Mesenchymal stem cell of adipose (primary cell): ENCODE measurements around a stretch of chr14.

DNA sequence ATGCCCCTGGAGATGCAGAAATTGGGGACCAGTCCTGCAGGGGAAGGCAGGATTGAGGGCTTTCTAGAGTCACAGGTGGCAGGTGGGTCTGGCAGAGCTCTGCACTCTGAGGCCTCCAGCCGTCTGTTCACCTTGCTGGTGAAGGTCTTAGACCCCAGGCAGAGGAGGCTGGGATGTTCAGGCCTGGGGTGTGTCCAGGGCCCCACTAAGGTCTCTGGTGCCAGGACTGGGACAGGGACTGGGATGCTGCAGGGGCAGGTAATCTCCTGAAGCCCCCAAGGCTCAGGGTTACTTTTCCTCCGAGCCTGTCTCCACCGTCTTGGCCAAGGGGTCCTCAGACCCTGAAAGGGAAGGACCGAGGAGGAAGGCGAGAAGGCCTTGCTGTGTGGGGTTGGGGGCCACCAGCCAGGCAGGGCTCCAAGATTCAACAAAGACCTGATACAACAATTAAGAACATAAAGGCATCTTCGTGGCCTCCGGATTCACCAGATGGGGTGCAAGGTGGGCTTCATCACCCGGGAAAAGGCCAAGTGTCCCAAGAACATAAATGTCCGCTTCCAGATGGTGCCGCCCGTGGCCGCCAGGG is 21.6 kb upstream of the NUDT14 start:
- CAGE, long polyA plus RNA: no peak

- CAGE, long polyA plus RNA: no peak
These were observed 29.4 kb upstream of the BTBD6 start for GRCh38 chr14:105218850-105219460.

DNA sequence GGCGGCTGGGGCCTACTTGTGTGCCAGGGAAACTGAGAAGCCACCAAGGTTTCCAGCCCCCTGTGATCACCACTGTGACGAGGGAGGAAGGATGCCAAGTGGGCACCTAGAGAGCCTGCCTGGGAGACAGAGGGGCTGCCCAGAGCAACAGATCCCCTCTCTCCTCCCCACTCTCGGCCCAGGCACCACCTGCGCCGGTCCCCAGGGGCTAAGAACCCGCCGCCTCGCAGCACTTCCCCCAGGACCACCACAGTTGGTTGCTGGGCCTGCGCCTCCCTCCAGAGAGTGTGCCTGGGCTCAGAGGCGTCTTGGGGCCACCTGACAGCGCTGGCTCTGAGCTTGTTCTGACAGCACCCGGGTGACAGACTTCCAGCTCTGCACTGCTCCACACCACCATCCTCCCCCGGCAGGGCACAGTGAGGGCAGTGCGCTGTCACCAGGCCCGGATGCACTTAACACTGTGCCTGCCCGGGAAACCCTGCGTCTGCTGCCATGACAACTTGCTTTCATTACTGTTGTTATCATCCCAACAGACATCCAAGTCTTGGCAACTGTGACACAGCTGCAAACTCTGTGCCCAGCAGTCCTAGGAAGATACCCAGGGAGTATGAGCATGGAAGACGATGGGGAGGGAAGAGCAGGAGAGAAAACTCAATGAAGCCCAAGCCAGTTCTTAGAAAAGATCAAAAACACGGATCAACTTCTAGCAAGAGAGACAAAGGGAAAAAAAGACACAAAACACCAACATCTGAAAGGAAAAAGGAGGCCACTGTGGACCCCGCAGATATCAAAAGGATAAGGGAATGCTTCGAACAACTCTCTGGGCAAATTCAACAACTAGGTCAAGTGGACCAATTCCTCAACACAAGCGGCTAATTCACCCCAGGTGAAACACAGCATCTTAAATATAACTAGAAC is 6.5 kb downstream of the BRF1 start:
- CAGE, long polyA plus RNA: no peak

GRCh38 chr14:105330434-105331021 is 16.0 kb downstream of the PACS2 start:
- CAGE, long polyA plus RNA: no peak

DNA sequence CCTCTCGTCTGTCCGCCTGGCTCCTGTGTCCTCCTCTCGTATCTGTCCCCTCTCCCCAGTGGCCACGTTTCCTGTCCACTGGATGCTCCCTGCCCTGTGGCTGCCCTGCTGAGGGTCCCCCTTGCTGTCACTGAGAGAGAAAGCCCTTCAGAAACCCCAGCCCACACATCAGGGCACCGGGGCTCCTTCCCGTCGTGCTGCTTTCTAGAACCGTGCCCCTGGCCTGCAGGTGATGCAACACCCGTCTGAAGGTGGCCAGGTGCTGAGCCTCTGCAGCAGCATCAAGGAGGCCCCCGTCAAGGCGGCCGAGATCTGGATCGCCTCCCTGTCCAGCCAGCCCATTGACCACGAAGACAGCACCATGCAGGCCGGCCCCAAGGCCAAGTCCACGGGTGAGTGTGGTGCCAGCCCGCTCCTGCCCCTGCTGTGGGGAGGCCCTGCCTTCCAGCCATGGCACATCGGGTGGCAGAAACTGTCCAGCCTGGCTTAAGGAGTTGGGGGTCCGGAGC is 31.3 kb upstream of the TEX22 start:
- CAGE, long polyA plus RNA: no peak

DNA sequence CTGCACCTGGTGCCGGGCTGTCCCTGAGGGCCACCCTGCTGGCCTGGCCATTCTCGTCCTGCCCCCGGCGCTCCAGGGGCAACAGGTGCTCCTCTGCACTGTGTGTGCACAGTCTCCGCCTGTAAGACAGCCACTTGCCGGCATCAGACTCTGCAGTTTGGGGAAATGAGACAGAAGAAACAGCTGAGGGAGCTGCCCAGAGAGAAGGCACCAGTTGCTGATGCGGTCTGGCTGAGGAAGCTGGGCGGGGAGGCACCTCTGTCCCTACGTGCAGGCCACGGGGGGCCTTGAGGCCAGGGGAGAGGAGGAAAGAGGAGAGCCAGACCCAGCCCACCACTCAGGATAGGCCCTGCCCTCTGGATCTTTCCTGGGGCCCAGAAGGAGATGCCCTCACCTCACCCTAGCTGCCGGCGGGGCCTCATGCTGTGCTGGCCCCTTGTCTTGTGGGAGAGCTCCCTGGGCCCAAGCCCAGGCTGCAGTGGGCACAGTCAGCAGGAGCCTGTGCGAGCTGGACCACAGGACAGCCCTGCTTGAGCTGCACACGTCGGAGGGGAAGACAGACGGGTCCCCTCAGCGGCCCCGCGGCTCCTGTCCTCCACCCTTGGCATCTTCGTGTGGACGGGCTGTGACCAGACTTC is 9.6 kb upstream of the TEX22 start:
- CAGE, long polyA plus RNA: no peak

GRCh38 chr14:105473590-105474437 is 807 bp upstream of the CRIP2 start:
- CAGE, long polyA plus RNA: no peak

DNA sequence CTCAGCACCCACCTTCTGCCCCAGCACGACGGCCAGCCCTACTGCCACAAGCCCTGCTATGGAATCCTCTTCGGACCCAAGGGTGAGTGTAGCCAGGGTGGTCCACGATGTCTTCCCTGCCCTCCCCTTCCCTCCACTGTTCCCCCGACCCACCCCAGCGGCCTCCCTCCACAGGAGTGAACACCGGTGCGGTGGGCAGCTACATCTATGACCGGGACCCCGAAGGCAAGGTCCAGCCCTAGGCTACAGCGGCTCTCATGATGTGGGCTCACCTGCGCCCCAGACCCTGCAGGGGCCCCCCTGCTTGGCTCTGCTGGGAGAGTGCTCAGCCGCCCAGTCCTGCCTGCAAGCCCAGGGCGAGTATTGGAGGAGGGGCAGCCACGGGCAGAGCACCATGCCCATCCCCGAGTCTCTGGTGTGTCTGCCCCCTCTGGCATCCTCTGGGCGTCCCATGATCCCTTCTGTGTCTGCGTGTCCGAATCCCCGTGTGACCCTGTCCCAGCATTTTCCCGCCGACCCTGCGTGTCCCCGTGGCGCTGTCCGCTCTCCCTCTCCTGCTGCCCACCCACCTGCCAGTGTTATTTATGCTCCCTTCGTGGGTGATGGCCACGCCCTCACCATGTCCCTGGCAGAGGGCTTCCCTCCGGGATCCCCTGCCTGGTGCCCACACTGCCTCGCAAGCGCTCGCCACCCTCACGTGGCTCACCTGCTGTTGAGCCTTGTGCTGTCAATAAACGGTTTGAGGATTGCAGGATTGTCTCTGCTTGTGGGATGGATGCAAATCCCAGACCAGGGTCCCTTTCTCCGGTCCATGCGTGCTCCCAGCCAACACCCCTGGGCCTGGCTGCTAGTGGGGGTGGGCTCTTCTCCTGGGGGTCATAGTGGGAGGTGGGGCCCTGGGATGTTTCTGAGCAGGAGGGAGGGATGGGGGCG is 5.1 kb downstream of the CRIP2 start:
- CAGE, long polyA plus RNA: no peak

- CAGE, long polyA plus RNA: no peak
These were observed 4.7 kb upstream of the CRIP1 start for GRCh38 chr14:105481721-105482601.

- CAGE, long polyA plus RNA: no peak
These were observed 216.3 kb downstream of the TMEM121 start for GRCh38 chr14:105742627-105743148.

DNA sequence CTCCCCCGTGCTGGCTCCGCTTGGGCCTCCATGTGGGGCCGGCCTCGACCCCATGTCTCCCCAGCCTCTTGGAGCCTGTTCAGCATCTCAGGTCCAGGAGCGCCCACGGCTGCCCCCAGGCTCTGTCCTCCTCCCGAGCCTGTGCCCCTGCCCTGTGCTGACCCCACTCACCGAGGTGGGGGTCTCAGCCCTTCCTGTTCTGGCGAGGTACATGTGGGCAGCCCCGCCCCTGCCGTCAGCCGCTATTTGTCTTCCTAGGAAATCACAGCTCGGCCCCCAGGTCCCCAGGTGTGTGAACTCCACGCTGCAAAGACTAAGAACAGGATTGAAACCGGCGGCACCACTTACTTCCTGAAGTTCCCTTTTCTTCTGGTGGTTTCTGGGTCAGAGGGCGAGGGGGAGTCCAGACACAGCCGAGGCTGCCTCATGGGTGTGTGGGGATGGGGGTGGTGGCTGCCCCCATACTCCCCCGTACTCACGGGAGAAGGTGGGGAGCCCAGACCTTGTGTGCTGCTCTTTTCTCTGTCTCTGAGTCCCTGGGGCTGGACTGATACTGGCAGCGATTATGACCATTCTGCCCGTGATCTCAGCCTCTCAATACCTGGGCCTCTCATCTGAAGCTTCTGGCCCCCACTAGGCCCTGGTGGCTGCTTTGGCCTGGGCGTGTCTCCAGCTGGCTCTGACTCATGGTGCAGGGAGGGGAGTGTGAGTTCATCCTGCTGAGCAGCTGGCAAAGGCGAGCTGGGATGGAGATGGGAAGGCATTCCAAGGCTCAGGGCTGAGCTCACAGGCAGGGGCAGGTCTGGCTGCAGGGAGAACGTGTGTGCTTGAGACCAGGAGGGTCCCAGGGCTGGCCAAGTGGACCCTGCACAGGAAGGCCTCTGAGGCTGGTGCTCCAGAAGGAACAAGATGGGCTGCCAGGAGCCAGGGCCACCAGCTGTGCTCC is 221.6 kb downstream of the TMEM121 start:
- CAGE, long polyA plus RNA: no peak

- CAGE, long polyA plus RNA: no peak
These were observed 329.3 kb downstream of the TMEM121 start for GRCh38 chr14:105855322-105856460.

- CAGE, long polyA plus RNA: no peak
These were observed 333.4 kb downstream of the TMEM121 start for GRCh38 chr14:105859450-105860421.

DNA sequence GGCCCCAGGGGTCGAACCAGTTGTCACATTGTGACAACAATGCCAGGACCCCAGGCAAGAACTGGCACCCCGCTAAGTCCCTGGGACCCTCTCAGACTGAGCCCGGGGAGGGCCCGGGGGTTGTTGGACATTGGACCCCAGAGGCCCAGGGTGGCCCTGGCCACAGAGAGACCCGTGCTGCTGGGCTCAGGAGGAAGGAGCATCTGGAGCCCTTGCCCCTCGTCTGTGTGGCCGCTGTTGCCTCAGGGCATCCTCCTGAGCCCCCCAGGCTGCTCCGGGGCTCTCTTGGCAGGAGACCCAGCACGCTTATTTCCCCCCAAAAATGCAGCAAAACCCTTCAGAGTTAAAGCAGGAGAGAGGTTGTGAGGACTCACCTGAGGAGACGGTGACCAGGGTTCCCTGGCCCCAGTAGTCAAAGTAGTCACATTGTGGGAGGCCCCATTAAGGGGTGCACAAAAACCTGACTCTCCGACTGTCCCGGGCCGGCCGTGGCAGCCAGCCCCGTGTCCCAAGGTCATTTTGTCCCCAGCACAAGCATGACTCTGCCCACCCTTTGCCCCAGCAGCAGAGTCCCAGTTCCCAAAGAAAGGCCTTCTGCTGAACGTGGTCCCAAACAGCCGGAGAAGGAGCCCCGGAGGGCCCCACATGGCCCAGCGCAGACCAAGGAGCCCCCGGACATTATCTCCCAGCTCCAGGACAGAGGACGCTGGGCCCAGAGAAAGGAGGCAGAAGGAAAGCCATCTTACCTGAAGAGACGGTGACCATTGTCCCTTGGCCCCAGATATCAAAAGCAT is 337.7 kb downstream of the TMEM121 start:
- CAGE, long polyA plus RNA: no peak

DNA sequence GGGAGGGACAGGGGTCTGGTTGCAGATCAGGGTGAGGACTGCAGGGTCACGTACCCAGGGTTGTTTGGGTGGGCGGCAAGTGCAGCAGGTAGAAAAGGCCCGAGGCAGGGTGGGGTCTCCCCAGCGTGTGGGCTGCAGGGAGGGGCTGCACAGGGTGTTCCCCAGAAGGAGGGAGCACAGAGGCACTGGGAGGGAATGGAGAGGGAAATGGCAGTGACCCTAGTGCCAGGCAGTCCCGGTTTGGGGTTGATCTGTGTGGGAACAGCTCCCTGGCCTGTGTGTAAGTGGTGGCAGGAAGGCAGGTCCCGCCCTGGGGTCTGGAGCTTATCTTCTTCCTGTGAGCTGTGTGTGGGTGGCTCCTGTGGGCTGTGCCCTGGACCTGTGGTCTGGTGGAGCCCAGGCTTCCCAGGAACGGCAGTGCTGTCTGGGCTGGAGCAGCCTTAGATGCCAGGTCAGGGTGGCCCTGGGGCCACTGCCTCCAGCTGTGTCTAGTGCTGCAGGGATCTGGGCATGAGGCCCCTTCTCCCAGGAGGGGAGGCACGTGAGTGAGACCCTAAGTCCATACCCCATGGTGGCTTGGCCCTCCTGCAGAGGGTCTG is 363.4 kb downstream of the TMEM121 start:
- CAGE, long polyA plus RNA: no peak

DNA sequence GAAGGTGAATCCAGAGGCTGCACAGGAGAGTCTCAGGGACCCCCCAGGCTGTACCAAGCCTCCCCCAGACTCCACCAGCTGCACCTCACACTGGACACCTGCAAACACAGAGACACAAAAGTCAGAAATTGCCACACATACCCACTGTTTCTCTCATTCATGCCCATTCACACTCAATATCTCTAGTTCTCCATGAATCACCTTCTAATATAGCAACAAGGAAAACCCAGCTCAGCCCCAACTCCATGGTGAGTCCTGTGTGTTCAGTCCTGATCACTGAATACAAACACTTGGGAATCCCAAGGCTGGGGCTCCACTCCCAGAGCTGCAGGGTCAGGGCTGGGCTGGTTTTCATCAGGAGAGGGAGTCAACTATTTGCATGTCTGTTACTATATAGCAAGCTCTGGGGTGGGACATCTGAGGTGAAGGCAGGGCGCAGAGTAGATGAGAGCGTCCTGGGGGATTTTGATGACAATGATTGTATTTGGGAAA is 603.4 kb downstream of the TMEM121 start:
- CAGE, long polyA plus RNA: no peak

- CAGE, long polyA plus RNA: no peak
These were observed 823.2 kb downstream of the TMEM121 start for GRCh38 chr14:106349578-106350079.

GRCh38 chr14:106627488-106627822 is 1101.1 kb downstream of the TMEM121 start:
- CAGE, long polyA plus RNA: no peak

DNA sequence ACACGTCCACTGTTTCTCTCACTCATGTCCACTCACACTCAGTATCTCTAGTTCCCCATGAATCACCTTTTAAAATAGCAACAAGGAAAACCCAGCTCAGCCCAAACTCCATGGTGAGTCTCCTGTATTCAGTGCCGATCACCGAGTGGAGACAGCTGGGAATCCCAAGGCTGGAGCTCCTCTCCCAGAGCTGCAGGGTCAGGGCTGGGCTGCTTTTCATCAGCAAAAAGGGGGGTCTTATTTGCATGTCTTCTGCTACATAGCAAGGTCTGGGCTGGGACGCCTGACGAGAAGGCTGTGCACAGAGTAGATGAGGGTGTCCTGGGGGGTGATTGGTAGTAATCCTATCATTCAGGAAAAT is 1276.6 kb downstream of the TMEM121 start:
- CAGE, long polyA plus RNA: no peak

DNA sequence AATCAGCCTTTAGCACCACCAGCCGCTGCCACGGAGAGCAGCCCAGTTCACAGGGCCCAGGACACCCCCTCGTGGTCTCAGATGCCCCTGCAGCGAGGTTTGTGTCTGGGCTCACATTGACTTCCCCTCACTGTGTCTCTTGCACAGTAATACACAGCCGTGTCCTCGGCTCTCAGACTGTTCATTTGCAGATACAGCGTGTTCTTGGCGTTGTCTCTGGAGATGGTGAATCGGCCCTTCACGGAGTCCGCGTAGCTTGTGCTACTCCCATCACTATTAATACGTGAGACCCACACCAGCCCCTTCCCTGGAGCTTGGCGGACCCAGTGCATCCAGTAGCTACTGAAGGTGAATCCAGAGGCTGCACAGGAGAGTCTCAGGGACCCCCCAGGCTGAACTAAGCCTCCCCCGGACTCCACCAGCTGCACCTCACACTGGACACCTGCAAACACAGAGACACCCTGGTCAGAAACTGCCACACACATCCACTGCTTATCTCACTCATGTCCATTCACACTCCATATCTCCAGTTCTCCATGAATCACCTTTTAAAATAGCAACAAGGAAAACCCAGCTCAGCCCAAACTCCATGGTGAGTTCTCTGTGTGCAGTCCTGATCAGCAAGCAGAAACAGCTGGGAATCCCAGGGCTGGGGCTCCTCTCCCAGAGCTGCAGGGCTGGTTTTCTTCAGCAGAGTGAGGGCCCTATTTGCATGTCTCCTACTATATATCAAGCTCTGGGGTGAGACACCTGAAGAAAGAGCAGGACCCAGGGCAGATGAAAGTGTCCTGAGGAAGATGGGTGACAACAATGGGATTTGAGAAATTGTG is 1284.1 kb downstream of the TMEM121 start:
- CAGE, long polyA plus RNA: no peak